Epithelial cell of esophagus (primary cell): ENCODE measurements around a stretch of chr13.

DNA sequence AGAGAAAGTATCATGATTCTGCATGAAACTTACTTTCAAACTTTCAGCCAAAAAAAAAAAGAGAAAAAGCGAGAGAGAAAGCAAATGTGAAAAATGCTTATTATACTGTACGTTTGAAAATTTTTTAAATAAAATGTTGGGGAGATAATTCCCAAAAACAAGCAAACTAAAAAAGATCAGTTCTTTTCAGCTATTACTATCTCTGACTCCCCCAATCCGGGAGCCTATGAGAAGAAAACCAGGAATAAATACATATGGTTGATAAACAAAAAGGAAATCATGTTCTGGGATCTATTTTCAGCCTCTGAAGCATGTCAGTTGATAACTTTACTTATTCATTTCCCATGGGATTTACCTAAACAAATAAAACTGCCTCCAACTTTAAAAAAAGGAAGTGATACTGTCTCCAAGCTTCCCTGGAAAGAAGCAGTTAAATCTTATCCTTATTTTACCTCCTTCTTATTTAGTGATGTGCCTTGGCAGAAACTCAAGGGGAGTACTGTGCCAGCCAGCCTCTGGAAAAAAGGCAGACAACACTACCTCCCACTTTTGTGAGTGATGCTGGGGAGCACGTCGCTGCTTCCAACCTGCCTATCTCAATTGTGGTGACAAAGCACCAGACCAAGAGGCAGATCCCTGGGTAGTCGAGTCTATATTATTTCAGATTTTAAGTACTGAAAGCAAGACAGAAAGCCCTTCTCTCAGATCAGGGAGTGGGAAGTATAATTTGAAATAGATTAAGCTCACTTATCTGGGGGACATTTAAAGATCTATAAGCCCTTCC lies 765.7 kb downstream of the DIAPH3 start:
- RRBS: no CpG with 5 or more reads among the region's 6 CpGs

GRCh38 chr13:60397675-60398328 lies 782 bp downstream of the TDRD3 start:
- RRBS: 2% methylated on average over 22 of the region's 47 CpGs

- RRBS: no CpG with 5 or more reads among the region's 6 CpGs
Observed at GRCh38 chr13:65940883-65941401, 1289.2 kb downstream of the PCDH9 start.

DNA sequence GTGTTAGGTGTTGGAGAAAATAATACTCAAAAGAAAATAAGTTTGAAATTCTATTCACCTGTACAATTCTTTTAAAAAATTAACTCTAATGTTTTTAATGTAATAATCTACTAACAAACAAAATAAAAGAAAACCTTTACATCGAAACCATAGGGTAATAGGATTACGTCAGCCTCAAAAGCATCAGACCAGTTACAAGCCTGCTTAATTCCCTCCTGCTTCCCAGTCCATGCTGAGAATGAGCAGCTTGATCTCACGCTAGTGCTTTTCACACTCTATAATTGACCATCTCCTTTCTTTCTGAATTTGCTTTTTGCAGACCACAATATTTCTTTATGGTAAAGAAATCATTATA lies 160.8 kb downstream of the PCDH9 start:
- RRBS: no CpG with 5 or more reads among the region's 3 CpGs

- RRBS: no CpG with 5 or more reads among the region's 4 CpGs
Observed at GRCh38 chr13:67147099-67147785, 82.9 kb downstream of the PCDH9 start.

GRCh38 chr13:68256658-68257171 lies 1026.6 kb upstream of the PCDH9 start:
- RRBS: no CpG with 5 or more reads among the region's 8 CpGs

DNA sequence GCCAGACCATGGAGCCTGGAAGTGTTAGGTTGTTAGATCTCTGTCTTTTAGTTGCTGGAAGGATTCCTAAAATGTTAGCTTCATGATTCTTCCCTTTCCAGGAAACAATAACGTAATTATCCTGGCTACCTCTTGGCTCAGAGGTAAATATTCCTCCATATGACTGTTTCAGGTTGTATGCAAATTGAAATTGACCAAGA lies 149.1 kb downstream of the KLHL1 start:
- RRBS: no CpG with 5 or more reads among the region's 1 CpG

- RRBS: 2% methylated on average over 26 of the region's 103 CpGs
Observed at GRCh38 chr13:71865742-71866855, 905 bp downstream of the DACH1 start.

DNA sequence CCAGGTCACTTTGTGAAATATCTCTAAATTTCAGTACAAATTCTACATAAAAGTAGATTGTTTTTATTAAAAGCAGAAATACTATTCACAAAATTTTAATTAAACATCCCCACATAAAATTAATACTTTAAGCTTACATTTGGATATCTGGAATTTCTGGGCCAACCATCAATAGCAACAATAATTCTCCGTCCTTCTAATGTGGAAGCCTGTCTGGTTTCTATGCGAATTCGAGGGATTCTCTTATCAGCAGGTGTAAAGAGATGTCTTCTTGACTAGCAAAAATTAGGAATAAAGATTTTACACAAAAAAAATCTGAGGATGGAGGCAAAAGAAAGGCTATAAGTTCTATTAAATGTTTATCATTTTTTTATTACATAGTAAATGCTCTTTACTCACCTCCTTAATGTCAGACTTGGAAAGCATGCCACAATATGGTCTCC lies 8.1 kb downstream of the DIS3 start:
- RRBS: no CpG with 5 or more reads among the region's 3 CpGs

- RRBS: no CpG with 5 or more reads among the region's 4 CpGs
Observed at GRCh38 chr13:73060826-73061402, 2.1 kb downstream of the KLF5 start.

DNA sequence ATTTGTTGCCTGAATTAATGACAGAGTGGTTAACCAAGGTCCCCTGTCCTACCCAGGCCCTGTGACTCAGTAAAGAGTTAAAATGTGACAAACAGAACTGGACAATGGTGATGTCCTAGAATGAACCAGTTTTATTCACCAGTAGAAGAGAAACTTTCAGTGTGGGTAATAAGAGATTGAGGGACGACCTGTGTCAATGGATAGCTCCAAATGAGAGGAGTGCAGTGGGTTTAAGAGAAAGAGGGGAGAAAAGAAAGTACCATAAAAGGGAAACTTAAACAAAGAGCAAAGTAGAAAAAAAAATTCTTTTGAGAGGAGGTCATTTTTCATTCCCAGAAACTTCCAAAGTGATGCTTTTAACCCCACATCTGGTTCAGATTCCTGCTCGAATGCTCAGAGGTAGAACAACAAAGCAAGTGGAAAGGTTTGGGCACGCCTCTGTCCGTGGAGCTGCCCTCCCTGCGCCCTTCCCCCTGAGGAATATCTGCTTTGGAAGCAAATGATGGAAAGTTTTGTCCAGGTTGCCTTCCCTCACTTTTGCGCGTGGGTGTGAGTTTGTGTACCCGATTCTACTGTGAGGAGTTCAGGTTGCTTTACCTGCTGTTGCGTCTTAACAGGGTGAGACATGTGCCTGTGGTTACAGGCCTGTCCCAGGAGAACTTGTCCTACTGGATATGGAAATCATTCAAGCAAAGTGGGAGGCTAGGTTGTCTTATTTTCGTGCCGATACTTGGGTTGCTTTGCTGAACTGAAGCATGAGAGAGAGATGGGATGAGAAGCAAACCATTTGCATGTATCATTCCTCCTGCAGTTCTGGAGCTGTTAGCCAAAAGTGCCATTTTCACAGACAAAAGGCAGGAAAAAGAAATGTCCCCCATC lies 110.1 kb downstream of the KLF5 start:
- RRBS: no CpG with 5 or more reads among the region's 11 CpGs

DNA sequence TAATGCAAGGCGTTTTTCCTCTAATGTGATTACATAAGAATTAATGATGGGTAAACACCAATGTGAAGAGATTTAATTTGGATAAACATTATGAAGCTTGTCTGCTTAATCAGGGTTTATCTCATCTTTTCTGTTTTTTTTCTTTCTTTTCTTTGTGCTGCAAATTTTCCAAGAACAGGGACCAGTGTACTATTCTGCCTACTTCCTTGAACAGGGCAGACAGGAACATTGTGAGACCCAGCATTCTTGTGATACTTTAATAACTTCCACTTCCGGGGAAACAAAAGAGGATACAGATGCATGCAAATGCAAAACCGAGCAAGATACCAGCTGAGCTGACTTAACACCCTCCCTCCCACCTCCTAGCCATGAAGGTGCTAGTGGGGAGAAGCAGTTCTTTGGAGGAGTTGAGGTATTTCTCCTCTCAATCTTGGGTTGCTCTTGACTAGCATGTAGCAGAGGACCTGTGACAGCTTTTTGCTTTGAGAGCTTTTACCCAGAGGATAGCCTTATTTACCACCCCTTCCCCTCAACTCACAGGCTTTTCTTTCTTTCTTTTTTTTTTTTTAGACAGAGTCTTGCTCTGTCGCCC lies 111.1 kb downstream of the KLF5 start:
- RRBS: no CpG with 5 or more reads among the region's 4 CpGs

- RRBS: no CpG with 5 or more reads among the region's 4 CpGs
Observed at GRCh38 chr13:73327491-73328060, 268.8 kb downstream of the KLF5 start.

DNA sequence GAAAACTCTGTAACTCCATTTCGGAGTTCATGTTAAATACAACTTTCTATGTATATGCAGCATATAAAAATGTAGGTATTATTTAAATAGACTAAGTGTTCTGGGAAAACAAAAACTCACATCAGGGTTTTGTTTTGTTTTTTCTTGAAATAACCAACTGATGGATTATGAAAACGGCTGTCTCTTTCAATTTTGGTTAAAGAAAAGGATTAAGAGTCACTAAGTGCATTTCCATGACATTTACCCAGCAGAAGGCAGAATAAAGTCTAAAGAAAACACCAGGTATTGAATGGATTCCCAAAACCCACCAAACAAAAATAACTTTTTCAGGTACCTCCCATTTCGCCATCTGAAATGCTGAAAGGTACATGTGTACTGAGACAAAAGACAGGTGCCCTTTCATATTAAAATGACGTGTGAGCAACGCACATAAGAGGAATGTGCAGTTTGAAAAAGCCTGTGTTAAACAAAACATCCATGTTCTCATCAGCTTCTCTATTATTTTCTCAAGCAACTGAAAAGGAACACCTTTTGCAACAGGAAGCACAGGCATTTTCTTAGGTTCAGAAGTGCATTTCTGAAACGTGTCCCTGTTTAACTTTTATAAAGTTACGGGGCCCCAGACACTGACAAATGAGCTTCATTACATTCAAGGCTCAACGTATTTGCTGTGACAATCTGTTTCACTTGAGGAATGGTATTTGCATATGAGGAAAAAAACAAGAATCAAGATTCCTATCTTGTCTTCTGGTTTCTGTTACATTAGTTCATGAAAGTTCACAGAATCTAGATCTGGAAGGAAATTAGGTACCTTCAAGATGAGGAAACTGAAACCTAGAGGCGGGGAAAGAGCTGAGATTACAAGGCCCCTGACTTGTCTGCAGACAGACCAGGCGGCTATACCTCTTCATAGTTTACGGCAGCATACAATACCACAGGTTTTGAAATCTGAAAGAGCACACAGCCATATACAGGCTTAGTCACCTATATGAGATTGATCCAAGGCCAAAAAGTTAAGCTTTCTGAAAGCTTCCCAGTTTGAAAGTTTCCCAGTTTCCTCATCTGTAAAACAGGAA lies 643.6 kb downstream of the KLF5 start:
- RRBS: no CpG with 5 or more reads among the region's 11 CpGs

- RRBS: no CpG with 5 or more reads among the region's 9 CpGs
Observed at GRCh38 chr13:73984947-73985569, 926.3 kb downstream of the KLF5 start.

GRCh38 chr13:74069920-74070386 lies 1011.1 kb downstream of the KLF5 start:
- RRBS: no CpG with 5 or more reads among the region's 5 CpGs

DNA sequence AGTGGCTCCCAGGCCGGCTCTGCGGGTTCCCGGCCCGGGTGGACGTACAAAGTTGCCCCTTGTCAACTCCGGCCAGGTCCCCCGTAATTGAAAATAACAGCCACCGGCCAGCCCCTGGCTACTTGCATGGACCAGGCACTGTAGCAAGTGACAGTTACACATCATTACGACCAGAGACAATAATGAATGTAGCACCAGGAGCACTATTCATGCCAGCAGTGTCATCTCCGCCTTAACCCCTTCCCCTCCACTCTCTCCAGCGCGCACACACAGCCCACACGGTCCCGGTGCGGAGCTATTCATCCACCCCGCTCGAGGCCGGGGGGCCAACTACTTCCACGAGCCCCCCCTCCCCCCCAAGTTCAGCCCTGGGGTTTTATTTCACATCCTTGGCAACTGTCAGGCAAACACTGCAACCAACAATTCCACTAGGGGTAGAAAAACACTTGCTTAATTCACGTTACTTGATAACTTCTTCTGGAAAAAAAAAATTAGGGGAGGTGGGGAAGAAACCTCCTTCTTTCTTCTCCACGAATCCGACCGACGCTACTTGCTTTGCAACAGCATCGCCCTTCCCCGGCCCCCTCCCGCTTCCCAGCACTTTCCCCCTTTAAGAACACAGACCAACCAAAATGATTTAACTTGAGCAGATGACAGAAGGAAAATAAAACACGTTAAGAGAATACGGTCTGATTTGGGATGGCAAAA lies 1074.3 kb downstream of the KLF5 start:
- RRBS: no CpG with 5 or more reads among the region's 29 CpGs

- RRBS: no CpG with 5 or more reads among the region's 12 CpGs
Observed at GRCh38 chr13:74289974-74290988, 1191.7 kb downstream of the TBC1D4 start.